Parotid gland (tissue), 1 donor: ENCODE measurements around a stretch of chr6.

DNA sequence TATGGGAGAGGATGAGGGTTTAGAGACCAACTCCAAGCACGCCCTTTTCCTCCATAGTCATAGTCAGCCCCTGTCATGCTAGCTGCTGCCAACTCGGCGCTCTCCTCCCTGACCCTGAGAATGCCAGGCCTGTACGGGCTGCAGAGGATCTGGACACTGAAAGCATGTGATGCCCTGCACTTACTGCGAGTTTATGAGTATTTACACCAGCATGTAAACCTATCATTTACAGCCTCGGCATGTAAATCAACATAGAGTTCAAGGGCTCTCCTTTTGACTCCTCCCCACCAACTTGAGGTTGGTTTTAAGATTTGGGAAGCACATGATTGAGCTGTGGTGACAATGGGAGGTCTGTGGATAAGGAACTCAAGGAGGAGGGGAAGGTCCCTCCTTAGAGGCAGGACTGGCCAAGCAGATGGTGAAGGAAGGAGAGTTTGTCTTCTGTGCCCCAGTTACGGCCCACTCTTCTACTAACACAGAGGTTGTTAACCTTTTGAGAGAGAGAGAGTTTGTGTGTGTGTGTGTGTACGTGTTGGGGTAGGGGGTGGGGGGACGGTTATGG is 11.5 kb upstream of the SCUBE3 start:
- PRO-cap, result no peak

GRCh38 chr6:35240808-35241470 is 18.6 kb upstream of the ZNF76 start:
- PRO-cap, result no peak

- PRO-cap, result no peak
Observed at GRCh38 chr6:35258528-35258812, 1.1 kb upstream of the ZNF76 start.

- PRO-cap, result no peak
Observed at GRCh38 chr6:35260577-35261161, 1.1 kb downstream of the ZNF76 start.

GRCh38 chr6:35299491-35300110 is 2.0 kb downstream of the DEF6 start:
- PRO-cap, result no peak

DNA sequence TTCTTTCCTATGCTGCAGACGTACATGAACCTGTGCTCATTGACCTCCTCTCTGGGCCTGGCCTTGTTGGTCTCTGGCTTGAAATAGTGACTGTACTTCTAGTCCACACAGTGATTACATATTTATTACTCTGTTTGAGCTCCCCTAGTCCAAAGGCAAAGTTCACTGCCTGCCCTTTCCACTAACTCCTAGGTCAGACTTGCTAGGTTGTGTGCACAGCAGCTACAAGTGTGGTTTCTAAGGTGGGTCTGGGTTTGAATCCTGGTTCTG is 29.3 kb downstream of the PPARD start:
- PRO-cap, result no peak

GRCh38 chr6:35391259-35392029 is 49.1 kb downstream of the PPARD start:
- PRO-cap, result no peak

DNA sequence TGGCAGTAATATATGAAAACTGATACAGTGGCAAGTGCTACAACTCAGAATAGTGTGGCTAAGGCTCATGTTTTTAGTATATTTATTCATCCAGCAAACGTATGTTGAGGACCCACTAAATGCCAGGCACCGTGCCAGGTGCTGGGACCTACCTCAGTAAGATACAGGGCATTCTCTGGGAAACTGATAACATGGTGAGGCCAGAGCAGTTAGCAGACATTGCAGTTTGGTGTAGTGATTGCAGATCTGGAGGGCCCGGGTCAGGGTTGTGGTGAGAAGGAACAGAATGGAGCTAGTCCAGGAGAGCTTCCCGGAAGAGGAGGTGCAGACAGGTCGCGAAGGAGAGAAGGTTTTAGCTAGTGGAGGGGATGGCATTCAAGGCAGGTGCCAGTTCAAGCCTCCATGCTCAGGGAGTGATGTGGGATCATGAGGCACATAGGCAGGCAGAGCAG is 48.6 kb upstream of the FANCE start:
- PRO-cap, result no peak

DNA sequence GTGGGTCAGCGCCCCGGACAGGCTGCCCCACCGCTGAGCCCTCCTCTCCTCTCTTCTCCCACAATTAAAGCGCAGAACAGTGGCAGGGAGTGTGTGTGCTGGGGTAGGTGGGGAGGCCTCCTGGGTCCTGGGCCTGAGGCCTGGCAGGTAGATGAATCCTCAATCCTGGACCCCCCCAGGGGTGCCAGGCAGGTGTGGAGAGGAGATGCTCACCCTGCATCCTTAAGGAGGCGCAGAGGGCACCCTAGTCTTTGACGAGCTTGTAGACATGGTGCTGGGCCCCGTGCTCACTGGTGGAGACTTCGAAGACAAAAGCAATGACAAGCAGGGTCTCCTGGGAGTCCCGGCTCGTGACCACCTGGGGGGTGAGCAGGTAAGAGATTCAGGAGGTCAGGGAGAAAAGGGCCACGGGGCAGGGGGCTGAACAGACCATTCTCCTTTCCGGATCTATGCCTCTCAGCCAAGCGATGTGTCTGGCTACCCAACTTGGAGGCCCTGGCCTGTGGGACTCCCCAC is 6.7 kb downstream of the RPL10A start:
- PRO-cap, result no peak

GRCh38 chr6:35484047-35484482 is 12.8 kb downstream of the TEAD3 start:
- PRO-cap, result no peak

GRCh38 chr6:35495136-35495695 is 1.7 kb downstream of the TEAD3 start:
- PRO-cap, result no peak

DNA sequence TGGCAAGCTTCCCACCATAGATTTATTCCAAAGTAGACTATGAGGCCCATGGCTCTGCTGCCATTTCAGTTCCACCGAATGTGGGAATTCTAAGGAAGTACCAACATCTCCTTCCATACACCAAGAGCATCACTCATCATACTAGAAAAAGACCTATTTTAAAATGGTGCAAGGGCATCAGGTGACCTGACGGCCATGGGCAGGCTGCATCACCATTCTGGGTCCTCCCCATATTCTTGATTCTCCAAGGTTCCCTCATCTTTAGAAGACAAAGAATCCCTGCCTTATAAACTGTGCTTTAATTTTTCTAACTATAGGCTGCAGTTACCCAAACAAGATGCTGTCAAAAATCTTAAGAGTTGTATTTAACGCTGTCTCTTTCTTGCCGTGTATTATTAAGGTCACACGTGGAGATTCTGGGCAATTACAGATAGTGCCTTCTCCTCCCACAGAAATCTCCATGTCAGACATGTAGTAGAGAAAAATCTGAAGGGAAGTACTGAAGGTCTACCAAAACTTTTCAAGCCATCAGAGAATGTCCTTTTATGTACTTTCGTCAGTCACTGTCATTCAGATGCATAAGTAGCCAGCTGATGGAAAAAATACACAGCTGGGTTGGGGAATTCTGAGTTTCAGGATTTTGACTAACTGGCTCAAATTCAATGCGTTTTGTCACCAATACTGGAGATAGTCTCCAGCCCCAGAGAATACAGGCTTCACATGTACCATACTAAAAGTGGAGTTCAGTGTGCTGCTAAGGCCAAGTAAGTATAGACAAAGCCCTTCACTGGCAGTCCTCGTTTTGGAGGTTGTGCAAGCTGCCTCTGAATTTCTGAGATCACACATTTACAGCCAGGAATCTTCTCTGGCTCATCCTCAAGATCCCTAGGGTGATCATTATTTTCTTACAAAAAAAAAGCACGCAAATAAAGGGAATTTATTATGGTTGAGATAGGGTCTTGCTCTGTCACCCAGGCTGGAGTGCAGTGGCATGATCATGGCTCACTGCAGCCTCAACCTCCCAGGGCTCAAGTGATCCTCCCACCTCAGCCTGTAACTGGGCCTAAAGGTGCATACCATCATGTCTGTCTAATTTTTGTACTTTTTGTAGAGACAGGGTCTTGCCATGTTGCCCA is 59.1 kb upstream of the TULP1 start:
- PRO-cap, result no peak

DNA sequence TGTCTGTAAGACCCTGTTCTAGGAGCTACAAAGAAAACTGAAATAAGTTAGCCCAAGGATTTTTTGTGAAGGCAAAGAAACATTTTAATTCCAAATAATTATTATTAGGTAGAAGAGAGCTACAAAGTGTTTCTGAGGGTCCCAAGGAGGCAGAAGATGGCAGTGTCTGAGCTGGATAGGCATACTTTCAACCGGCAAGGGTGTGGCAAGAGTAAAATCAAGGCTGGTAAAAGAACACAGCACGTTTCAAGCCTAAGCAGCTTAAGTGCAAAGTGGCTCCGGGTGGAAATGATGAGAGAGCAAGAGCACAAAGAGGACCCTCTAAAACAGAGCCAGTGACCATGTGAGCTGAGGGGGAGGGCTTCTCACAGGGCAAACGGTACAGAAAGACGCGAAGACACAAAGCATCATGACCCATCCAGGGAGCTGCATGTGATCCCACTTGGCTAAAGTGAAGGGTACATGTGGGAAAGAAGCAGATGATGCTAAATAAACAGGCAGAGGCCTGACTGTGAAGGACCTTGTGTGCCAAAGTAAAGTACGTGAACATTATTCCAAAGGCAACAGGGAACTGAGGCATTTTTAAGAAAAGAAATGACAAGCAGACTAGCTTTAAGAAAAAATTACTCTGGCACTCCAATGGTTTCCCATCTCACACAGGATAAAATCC is 25.7 kb downstream of the FKBP5 start:
- PRO-cap, result no peak

- PRO-cap, result unidirectional peak, plus-strand start at chr6:35691590
Observed at GRCh38 chr6:35690997-35691686, 2.4 kb upstream of the FKBP5 start.

- PRO-cap, result no peak
Observed at GRCh38 chr6:35717939-35718381, 18.9 kb upstream of the ARMC12 start.

DNA sequence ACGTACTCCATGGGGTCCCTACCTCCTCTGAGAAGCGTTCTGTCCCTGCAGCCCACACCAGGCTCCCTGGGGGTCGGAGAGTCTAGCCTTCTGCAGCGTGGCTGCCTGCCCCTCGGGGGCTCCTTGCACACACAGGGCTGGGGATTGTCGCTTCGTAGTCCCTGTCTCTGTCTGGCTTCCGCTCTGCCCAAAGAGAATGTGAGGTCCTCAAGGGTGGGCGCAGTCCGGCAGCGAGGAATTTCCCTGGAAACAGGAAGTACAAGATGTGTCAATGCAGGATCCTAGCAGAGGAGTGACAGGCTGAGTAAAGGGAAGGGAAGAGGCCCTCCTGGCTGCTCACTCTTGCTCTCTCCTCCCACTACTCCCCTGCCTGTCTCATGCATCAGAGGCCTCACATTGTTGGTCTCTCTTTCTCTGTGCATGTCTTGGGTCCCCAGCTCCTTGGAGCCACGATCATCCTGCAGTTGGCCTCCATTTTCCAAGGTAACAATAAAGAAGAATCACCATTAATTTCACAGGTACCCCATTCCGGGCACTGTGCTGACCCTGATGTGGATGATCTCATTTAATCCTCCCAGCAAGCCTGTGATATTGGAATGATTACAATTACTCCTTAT is 16.4 kb upstream of the ARMC12 start:
- PRO-cap, result no peak

DNA sequence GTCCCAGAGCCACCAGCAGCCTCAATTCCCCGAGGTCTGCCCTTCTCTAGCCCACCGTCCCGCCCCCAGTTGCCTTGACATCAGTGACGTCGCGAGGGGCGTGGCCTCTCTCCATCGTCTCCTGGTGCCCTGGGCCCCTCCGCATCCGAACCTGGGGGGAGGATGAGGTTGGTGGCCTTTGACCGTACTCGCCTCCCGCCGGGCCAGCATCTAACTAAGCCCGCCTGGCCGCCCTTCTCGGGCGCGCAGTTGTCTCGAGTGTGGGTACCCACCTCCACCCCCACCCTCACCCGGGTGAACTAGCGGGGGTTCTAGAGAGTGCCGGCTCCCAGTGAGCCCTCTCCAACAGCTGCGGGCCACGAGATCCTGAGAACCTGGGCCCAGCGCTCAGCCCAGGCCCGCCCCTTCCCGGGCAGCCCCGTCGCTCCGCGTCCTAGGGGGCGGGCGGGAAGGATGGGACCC is 5.4 kb upstream of the ARMC12 start:
- PRO-cap, result bidirectional peak, plus-strand start at position 144 of the sequence, minus-strand start at position 48 of the sequence

GRCh38 chr6:35973634-35974156 is 50.7 kb downstream of the SLC26A8 start:
- PRO-cap, result no peak

DNA sequence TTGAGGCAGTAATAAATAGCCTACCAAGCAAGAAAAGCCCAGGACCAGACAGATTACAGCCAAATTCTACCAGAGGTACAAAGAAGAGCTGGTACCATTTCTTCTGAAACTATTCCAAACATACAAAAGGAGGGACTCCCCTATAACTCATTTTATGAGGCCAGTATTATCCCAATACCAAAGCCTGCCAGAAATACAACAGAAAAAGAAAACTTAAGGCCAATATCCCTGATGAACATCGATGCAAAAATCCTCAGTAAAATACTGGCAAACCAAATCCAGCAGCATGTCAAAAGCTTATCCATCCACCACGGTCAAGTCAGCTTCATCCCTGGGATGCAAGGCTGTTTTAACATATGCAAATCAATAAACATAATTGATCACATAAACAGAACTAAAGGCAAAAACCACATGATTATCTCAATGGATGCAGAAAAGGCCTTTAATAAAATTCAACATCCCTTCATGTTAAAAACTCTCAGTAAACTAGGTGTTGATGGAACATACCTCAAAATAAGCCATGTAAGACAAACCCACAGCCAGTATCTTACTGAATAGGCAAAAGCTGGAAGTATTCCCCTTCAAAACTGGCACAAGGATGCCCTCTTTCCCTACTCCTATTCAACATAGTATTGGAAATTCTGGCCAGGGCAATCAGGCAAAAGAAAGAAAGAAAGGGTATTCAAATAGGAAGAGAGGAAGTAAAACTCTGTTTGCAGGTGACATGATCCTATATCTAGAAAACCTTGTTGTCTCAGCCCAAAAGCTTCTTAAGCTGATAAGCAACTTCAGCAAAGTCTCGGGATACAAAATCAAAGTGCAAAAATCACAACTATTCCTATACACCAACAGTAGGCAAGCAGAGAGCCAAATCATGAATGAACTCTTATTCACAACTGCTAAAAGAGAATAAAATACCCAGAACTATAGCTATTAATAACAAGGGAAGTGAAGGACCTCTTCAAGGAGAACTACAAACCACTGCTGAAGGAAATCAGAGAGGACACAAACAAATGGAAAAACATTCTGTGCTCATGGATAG is 43.4 kb upstream of the MAPK13 start:
- PRO-cap, result no peak

- PRO-cap, result no peak
Observed at GRCh38 chr6:36210816-36211742, 14.5 kb downstream of the BRPF3 start.